Aortic smooth muscle cell (primary cell): ENCODE results near the gene ARFRP1.

DNA sequence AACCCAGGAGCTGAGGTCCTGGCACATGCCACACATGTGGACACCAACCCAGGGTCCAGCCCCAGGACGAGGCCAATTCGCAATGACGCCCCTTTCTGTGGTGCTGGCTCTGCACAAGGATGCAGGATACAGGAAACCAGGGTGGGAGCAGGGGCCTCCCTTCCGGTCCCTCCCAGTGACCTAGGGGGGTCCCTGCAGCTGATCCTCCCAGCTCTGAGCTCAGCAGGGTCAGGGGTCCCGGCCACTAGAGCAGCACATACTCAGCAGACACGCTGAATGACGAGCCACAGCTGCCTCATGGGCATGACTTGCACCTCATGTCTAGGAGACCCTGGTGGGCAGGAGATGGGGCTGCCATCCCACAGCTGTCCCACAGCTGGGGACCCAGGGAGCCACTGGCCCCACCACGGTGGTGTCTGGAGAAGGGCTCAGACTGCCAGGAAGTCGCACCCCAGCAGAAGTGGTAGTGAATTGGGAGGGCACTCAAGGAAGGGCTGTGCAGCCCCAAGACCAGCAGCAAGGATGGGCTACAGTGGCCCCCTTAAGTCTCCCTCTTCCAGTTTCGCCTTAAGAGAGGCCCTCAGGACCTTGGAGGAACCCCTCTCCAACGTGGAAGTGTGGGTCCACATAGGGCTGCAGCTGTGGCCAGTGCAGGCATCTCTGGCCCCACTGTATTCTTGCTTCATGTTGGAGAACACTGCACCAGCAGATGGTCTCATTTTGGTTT is 3.5 kb downstream of the ARFRP1 start:
- RRBS = 64% methylated on average over 2 of the region's 11 CpGs

DNA sequence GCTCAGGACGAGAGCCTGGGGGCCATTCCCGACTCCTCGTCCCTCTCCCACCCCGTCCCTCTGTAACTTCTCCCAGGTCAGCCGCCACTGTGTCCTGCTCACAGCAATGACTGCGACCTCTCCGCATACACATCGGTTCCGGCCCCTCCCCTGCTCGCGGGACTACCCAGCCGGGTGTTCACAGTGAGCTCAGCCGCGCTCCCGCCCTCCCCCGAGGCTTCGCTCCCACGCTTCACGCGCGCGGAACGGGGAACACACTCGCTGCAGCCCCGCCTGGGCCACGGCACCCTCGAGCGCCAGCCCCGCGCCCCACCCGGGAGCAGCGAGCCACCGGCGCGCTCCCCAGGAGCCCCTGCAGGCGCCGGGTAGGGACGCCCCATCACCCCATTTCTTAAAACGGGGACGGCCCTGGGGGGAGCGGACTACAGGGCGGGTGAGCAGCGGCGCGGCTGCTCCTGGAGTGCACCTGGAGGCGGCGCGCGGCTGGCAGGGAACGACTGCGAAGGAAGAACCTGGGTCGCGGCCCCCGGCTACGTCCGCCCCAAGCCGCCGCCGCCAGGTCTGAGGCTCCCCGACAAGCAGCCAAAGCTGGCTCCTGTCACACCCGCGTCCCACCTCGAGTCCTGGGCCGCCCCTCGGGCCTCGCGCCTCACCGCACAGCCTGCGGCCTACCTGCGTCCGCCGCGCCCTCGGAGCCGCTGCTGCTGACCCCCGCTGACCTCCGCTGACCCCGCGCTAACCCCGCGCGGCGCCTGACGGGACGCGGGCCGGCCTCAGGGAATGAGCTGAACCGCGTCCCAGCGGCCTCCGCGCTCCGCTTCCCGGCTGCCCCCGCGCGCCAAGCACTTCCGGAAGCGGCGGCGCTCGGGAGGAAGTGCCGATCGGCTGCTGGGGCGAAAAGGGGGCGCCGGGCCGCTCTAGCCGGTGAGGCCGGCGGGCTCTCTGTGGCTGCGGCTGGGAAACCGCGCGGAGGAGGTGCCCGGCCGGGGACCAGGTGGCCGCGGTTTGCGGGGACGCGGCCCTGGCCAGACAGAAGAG is at the start of gene ARFRP1:
TSS of gene ARFRP1 (minus strand) at position 782 of the 1,038 bp plus-strand sequence.
- RRBS = 2% methylated on average over 31 of the region's 122 CpGs

DNA sequence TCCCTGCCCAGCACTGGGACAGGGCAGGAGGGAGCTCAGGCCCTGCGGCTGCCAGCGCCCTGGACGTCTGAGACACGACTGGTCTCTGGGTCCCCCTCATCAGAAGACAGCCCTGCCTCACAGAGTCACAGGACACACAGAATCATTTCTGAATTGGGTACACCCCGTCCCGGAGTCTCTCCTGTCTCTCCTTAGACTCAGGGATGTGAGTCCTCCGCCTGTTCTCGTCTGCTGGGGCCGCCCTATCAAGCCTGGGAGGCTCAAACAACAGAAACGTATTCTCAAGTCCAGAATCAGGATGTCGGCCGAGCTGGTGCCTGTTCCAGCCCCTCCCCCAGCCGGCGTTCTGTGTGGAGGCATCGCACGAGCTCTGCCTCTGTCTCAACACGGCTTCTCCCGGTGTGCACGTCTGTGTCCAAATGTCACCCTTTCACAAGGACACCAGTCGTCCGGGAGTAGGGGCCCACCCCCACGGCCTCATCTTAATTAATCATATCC is 39.4 kb downstream of the ZBTB46 start:
- RRBS = 21% methylated on average over 6 of the region's 22 CpGs

DNA sequence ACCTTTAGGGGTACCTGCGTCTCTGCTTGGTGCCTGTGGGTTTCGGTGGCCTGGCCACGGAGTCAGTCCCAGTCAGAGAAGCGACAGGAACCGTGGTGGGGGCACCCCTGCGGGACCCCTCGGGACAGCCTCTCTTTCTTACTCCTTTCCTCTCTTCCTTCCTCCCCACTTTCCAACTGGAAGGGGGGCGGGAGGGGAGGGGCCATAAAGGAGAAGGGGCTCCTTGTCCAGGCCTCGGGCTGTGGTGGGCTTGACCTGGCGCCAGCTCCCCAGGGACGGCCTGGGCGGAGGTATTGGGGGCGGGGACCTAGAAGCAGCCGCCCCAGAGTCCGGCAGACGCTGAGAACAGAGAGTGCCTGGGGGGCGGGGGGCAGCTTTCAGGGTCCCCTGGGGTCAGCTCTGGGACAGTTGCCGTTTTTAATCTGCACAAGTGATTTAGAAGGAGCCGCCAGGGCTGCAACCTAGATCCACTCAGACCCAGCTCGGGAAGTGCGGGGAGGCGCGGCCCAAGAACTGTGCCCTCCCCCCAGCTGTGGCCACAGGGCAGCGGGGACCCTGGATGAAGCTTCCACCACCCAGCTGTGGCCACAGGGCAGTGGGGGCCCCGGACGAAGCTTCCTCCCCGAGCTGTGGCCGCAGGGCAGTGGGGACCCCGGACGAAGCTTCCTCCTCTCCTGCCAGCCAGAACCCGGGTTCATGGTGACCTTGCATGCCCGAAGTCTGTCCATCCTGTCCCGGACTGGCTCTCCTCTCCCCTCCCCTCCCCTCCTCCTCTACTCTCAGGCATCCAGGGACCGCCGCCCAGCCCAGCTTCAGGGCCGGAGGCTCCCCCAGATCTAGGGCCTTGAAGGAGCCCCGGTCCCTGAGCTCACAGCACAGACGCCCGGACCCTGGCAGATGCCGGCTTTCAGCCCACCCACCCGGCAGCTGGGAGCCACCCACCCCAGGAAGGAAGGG is 6.3 kb upstream of the ABHD16B start:
- RRBS = 2% methylated on average over 11 of the region's 41 CpGs

DNA sequence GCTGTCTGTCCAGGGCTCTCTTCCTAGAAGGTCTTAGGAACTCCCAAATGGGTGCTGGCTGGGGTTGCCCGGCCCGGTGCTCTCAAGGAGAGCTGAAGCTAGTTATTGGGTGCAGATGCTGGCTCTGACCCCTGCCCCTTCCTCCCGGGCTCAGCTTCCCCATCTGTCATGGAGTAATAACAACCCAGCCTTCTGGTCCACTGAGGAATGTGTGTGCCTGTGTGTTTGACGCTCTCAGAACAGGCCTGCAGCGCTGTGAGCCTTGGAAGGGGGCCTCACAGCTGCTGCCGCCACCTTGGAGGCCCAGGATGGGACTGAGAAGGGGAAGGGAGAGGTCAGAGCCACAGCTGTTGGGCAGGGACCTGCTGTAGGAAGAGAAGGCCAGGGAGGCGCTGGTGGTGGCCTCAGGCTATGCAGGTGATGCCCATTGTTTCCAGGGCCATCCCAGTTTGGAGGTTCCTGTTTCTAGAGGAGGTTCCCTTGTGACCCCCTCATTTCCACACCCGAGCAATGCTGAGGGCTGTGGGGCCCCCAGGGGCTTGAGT is 13.8 kb downstream of the TPD52L2 start:
- RRBS = 92% methylated on average over 2 of the region's 8 CpGs

GRCh38 chr20:63892522-63893030 is 2.4 kb upstream of the DNAJC5 start:
- RRBS = no CpG with 5 or more reads among the region's 8 CpGs

- RRBS = no CpG with 5 or more reads among the region's 16 CpGs
These were observed 14.9 kb downstream of the DNAJC5 start for GRCh38 chr20:63909697-63910262.

DNA sequence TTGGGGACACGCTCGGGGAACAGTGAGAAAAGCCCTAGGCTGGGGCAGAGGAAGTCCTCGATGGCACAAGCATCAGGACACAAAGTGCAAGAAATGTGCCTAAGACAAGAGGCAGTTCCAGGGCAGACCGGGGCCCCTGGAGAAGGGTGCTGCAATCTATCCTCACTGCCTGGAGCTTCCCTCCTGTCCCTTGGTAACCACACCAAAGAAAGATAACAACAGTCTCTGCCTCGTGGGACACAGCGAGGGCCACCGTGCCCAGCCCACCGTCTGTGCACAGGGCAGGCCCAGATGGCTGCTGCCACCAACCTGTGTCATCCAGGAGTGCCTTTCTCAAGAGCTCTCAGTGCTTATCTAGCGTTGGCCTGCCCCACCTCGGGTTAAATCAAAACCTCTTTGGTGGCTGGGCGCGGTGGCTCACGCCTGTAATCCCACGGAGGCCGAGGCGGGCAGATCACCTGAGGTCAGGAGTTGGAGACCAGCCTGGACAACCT is 1.6 kb downstream of the UCKL1 start:
- RRBS = no CpG with 5 or more reads among the region's 16 CpGs

- RRBS = no CpG with 5 or more reads among the region's 17 CpGs
These were observed 2.7 kb upstream of the ZNF512B start for GRCh38 chr20:63972245-63972956.

- RRBS = no CpG with 5 or more reads among the region's 17 CpGs
These were observed 1.8 kb downstream of the PRPF6 start for GRCh38 chr20:63982621-63983280.

DNA sequence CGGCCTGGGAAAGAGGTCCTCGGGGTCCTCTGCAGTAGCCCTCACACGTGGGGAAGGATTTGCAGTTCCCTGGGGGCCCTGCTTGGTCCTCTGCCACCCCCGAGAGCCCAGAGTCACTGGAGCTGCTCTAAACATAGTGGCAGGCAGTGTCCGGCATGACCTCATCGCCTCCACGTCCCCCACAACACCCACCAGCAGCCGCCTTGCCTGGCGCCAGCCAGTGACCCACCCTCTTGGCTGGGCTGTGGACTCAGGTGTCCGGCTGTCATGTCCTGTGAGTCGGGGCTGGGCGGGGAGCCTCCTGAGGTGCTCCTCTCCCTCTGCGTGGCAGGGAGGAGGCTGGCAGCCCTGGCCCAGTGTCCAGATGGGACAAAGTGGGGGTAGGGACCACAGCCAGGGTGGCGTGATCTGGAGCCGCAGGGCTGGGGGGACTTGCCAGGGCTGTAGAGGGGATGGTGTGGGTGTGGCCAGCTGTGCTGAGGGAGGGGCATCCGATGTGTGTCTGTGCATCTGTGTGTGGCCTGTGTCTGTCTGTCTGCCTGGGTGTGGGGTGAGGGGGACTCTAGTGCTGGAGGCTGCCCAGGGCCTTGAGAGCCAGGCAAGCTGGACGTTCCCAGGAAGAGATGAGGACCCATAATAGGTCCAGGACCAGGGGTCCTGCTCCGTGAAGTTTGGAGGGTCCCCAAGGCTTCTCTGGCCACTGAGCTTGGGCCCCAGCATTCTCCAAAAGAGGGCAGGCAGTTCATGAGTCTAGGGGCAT is 2.2 kb upstream of the SOX18 start:
- RRBS = 60% methylated on average over 4 of the region's 18 CpGs

DNA sequence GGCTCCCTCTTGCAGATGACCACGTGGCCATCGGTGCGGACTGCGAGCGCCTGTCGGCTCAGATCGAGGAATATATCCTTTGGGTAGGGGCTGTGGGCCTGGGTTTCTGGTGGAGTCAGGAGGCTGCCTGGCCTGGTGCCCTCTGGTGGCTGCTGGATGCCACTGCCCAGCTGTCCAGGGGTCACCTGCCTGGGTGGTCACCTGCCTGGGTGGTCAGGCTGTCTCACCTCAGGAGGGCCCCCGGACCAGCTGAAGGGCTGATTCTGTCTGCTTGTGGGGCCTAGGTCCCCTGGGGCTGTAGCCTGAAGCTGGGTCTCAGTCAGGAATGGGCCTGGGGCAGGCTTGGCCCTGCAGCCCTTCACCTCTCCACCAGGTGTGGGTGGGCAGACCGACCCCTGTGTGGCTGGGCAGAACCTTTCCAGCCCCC is 6.8 kb downstream of the TCEA2 start:
- RRBS = no CpG with 5 or more reads among the region's 9 CpGs